Vermiform appendix (tissue), 1 donor: Measurements from ENCODE around the gene RTP5.

GRCh38 chr2:241546973-241547216 is 11.7 kb upstream of the BOK start:
- PRO-cap: no peak

GRCh38 chr2:241559786-241560646 is 1.5 kb downstream of the BOK start:
- PRO-cap: no peak

DNA sequence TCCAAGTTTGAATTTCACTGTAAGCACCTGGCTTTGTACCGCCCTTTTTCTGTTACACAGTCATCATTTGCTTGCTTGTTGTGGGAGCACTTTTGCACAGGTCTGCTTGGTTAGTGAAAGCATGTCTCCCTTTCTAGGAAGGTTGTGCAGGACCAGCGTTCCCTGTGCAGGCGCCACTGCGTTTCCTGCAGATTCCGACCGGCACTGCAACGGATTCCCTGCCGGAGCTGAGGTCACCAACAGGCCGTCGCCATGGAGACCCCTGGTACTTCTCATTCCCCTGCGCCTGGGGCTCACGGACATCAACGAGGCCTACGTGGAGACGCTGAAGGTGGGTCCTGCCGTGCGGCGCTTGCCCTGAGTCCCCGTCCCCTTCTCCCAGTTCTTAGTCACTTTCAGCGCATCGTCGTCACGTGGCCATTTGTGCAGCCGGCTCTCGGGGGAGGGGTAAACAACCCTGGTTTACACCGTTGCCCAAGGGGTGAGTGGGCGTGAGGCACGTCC is 20.1 kb downstream of the DTYMK start:
- PRO-cap: no peak

- PRO-cap: no peak
Observed at GRCh38 chr2:241670576-241670738, 16.2 kb downstream of the DTYMK start.

DNA sequence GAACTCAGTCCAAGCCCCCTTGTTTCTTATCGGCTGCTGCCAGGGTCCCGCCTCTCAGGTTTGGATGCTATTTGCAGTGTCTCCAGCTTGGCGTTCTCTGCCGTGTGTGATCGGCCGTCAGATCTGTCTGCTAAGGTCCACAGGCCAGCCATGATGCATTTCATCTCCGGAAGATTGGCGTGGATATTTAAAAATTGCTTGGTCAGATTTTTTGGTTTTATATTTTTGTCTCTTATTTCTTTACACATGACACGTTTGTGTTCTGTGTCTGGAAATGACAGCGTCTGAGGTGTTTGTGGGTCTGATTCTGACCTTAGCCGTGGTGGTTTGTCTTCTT is 14.1 kb upstream of the GAL3ST2 start:
- PRO-cap: no peak

- PRO-cap: no peak
Observed at GRCh38 chr2:241810520-241810786, 1.5 kb downstream of the NEU4 start.

- PRO-cap: no peak
Observed at GRCh38 chr2:241811106-241811556, 2.1 kb downstream of the NEU4 start.

DNA sequence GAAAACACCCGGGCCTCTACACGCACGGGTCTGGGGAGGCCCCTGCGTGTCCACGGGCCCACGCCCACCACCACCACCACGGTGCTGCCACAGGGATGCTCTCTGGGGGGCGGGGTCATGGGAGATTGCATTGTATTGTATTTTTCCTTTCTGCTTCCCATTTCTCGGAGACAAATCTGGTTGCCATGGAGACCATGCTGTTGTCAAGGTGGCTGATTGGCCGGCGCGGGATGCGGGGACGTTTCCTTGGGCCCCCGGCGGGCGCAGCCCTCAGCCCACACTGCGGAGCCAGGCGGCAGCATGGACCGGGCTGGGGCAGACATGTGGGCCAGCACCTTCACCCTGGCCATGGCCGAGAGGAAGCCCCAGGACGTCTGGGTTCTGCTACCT is at the start of gene RTP5:
Gene RTP5 (plus strand): TSS at position 273 of the 390 bp plus-strand sequence.
- PRO-cap: no peak

- PRO-cap: no peak
Observed at GRCh38 chr2:242080355-242080755, 180.1 kb upstream of the FAM240C start.